Mesothelial cell of epicardium (in vitro differentiated cells): ENCODE measurements around a stretch of chr6.

DNA sequence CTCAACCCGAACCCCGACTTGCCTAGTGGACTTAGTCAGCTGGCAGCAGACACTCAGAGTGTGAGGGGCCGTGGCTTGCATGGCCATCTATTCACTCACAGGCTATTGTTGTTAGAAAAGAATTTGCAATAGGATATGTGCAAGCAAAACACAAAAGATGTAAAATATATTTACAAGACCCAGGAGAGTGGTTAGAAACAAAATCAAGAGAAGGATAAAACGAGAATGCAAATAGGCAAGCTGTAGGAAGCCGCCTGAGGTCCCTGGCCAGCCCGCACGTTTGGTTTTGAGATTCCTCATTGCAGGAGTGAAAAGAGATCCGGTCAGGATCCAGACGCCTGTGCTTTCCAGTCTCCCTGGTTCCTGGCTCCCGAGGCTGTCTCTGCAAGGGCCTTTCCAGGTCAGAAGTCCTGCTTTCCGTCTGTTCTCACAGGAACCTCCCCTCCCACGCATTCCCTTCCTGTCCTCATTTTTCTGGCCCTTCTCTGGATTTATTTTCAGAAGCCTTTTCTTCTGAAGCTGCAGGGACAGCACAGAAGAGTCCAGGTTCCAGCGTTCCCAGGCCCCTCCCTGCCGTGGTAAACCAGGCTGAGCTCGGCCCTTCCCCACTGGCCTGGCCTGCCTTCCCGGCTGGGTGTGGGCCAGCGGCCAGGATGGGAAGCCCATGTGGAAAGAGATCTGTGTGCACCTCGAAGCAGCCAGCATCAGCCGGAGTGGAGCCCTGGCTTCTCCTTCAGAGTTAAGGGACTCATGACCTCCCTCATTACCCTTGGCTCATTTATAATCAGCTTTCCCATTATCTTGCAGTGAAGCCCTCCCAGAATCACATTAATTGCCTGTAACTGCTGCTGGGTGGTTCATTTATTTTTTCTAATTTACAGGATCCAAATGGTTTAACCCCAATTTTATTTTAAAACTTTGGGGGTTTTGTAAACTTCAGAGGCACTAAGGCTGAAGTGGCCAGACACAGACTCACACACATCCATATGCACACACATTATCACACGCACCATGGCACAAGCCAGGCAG lies 53.9 kb downstream of the TMEM242 start:
- PRO-cap, result no peak

- PRO-cap, result no peak
Measured at GRCh38 chr6:157273277-157273652, 50.1 kb downstream of the TMEM242 start.

DNA sequence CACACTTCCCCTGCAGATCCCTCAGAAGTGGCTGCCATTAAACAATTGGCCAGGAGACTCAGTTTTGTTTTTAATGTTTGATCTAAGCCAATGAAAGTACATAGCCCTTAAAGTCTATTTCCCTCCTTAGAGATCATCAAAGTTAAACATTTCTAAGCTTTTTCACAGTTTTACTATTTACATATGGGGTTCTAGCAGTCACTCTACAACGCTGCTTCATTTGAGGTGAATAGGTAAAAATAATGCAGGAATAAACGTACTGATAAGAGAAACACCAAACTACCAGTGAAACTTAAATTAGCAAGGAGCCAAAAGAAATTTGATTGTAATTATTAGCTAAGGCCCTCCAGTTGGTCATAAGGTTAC lies 15.3 kb downstream of the TMEM242 start:
- PRO-cap, result no peak

DNA sequence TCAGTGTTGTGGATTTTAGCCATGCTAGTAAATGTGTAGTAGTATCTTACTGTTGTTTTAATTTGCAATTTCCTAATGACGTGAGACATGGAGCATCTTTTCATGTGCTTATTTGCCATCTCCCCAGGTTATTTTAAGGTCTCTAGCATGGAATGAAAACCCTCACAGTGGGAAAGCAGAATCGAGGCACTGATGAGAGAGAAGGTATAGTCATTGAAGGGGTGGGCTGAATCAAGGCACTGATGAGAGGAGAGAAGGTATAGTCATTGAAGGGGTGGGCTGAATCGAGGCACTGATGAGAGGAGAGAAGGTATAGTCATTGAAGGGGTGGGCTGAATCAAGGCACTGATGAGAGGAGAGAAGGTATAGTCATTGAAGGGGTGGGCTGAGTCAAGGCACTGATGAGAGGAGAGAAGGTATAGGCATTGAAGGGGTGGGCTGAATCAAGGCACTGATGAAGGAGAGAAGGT lies 39.0 kb downstream of the ZDHHC14 start:
- PRO-cap, result no peak

GRCh38 chr6:157530151-157530692 lies 149.2 kb downstream of the ZDHHC14 start:
- PRO-cap, result no peak

GRCh38 chr6:157556956-157558008 lies 176.3 kb downstream of the ZDHHC14 start:
- PRO-cap, result no peak

GRCh38 chr6:157713593-157714007 lies 109.4 kb upstream of the SNX9 start:
- PRO-cap, result no peak

GRCh38 chr6:157758218-157759191 lies 64.5 kb upstream of the SNX9 start:
- PRO-cap, result no peak

- PRO-cap, result no peak
Measured at GRCh38 chr6:157760758-157761660, 62.0 kb upstream of the SNX9 start.

DNA sequence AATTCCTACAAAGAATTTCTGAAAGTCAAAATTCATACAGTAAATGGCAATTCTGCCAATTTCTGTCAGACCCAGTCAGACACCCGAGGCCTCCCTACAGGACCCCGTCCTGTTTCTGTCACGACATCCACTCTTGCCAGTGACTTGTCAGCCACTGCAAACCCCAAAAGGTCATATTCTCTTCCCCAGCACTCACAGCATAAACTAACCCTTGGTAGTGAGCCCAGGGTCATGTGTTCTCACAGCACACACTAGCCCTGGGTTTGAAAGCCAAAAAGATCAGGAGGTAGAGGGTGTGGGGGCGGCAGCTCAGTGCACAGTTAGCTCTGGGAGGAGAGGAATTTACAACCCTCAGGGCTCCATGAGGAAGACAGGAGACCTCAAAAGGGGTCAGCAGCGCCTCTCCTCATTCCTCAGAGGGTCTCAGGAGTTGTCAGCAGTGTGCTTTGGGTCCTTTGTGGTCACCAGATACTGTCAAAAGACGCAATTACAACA lies 9.9 kb upstream of the SNX9 start:
- PRO-cap, result no peak

DNA sequence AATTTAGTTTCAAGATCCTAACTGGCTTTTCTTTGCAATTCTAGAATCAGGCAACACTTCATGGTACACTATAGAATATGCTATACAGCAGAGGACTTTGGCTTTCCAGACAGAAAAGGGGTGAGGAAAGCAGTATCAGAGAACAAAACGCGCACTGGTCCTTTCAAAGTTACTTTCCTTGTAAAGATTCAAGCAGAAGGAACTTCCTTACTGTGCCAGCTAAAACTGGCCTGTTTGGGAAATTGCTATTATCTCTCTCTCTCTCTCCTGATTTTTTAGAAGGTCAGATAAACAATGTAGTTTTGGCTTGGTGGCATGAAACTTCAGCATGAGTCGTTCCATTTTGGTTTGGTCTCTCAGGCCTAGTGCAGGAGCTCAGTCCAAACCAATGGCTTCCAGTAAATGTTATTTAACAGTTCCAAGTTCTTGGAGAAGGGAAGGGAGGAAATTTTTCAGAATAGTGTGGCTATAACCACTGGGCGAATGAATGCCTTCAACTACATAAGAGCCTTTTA lies 9.4 kb upstream of the SNX9 start:
- PRO-cap, result no peak

GRCh38 chr6:157829897-157830750 lies 7.1 kb downstream of the SNX9 start:
- PRO-cap, result no peak

DNA sequence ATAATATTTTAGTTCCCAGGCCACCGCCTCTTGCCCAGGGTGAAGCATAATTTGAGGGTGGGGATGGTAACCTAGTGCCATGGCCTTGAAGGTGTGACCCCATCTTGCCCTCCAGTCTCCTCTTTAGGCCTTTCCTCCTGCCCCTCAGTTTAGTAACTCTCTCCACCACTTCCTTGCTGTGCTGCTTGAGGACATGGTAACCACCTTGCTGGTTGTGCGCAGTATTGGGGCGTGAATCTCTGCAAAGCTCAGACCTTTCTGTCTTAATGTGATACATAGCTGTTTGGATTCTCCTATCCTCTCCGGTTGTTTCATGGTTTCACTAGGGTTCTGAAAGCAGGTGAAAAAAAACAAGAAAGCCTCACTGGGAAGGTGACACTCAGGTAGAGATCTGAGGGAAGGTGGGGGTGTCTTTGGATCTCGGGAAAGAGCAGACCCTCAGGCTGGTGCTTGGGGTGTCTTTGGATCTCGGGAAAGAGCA lies 16.6 kb downstream of the SNX9 start:
- PRO-cap, result no peak

DNA sequence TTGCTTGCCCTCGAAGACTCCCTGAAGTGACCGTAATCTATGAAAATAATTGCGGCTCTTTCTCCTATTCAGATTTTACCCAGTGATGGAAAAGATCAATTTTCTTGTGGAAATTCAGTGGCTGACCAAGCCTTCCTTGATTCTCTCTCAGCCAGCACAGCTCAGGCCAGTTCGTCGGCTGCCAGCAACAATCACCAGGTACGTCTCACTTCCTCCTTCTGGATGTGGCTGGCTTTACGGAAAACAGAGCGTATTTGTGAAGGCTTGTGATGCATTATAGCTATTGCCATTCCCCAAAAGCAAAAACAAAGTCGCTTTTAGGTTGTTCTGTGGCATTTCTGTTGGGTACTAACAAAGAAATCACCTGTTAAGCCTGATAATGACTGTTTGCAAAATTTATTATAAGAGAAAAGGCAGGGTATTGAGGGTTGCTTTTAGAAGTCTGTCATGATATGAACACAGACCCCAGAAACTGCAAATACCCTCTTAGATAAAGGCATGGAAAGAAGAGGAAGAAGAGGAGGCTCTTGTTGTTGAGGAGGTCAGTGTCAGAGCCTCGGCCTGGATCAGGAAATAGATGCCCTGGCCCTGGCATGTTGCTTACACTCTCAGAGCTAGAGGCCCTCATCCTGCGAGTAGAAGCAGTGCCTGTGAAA lies 52.1 kb downstream of the SNX9 start:
- PRO-cap, result no peak

DNA sequence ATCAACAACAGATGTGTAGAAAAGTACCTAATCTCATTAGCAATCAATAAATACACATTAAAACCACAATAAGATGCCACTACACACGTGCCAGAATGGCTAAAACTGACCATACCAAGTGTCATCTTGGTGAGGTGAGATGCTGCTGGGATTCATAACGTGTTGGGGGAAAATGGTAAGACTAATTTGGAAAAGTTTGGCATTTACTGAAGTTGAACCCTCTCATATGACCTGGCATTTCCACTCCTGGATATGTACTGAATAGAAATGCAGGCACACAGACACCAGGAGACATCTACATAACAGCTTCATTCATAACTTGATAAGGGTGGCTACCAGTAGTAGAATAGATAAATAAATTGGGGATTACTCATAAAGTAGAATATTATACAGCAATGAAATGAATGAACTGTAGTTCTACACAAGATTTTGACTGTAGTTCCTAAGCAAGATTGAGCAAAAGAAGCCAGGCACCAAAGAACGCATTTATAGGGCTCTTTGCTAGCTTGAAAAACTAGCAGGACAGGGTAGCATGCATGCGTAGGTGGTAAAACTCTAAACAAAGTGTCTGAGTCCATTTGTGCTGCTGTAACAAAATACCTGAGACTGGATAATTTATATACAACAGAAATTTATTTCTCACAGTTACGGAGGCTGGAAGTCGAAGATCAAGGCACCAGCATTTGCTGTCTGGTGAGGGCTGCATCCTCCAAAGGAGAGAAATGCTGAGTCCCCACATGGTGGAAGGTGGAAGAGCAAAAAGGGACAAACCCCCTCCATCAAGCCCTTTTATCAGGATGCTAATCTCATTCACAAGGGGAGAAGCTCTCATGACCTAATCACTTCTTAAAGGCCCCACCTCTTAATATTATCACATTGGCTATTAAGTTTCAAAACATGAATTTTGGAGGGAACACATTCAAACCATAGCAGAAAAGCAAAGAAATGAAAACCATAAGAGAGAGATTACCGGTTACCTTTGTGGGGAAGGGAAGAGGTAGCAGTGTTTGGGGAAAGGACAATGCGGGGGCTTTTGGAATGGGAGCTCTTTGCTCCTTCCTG lies 56.1 kb upstream of the SYNJ2 start:
- PRO-cap, result no peak

DNA sequence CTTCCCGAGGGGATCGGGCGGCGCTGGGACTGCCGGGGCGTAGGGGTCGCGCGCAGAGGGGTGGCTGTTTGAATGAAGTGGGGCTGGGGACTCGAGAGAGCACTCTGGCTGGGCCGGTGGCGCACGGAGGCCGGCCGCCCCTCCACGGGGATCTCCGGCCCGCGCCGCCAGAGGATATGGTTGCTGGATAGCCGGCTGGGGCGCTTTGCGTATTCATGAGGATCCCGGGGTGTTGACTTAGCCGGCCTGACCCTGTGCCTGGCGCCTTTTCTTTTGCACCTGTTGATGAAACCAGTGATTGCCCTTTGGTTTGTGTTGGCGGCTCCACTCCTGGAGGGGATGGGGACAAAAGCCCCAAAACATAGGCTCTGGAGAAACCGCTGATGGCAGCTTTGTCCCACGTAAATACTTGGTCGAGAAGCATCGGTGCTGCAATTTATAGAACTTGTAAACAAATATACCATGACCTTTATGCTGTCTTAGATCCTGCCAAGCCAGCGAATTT lies 558 bp downstream of the SYNJ2 start:
- PRO-cap, result no peak

GRCh38 chr6:158027191-158027966 lies 45.7 kb downstream of the SYNJ2 start:
- PRO-cap, result no peak

DNA sequence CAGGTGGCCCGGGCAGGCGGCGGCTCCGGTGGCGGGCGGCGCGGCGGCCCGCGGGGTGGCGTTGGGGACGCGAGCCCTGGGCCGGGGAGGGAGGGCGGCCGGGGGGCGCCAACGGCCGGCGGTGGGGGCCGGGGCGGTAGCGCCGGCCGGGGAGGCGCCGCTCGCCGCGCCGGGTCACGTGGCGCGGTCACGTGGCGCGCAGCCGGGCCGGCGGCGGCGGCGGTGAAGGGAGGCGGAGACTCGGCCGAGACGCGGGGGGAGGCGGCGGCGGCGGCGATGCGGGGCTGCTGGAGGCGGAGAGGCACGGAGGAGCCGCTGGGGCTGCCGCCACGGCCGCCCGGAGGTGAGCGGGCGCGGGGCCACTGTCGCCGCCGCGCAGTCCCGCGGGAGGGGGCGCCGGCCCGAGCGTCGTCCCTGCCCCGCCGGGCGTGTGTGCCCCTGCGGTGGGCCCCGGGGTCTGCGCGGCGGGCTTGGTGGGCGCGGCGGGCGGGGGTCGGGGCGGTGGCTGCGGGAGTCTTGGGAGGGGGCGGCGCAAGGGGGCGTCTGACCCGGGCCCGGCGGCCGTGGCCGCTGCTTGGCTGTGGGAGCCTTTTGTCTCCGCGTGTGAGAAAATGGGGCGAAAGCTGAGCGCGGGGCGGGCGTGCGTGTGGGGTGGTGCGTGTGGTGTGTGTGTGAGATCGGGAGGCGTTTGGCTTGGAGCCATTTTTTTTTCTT lies 64.0 kb downstream of the GTF2H5 start:
- PRO-cap, result bidirectional peak, plus-strand start at position 235 of the sequence, minus-strand start at position 63 of the sequence

GRCh38 chr6:158626836-158627808 lies 17.4 kb downstream of the DYNLT1 start:
- PRO-cap, result no peak

- PRO-cap, result no peak
Measured at GRCh38 chr6:158635319-158636158, 9.0 kb downstream of the DYNLT1 start.